BE2C (cell line): ENCODE data around the gene DNASE1.

GRCh38 chr16:2981284-2981911 lies 1.2 kb upstream of the PKMYT1 start:
- RRBS: no CpG with 5 or more reads among the region's 28 CpGs

GRCh38 chr16:3006773-3008041 lies 5.5 kb upstream of the CLDN9 start:
- RRBS: no CpG with 5 or more reads among the region's 22 CpGs

- RRBS: no CpG with 5 or more reads among the region's 9 CpGs
These were observed 5.1 kb downstream of the MMP25 start for GRCh38 chr16:3051374-3051947.

DNA sequence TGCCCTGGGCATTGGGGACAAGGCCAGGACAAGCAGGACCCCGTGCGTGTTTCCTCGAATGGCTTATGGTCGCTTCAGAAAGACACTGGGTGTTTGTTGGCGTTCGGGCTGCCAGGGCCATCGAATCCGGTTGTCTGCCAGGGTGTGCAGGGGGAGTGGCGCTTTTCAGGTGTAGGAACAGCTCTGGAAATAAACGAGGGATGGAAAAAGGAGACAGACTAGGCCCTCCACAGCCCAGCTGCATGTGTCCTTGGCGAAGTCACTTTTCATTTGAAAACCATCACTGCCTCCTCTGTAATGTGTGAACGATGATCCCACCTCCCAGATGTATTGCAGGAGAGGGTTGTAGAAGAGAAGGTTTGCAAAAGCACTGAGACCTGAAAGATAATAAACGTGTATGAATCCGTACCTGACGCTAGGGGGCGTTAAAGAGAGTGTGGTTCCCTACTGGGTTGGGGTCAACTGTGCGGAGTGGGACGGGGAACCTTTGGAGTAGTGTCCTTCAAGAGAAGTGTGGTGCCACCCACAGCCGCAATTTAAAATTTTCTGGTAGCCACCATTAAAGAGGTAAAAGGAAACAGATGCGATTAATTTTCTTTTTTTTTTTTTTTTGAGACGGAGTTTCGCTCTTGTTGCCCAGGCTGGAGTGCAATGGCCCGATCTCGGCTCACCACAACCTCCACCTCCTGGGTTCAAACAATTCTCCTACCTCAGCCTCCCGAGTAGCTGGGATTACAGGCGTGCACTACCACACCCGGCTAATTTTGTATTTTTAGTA lies 2.2 kb upstream of the ZSCAN10 start:
- RRBS: no CpG with 5 or more reads among the region's 27 CpGs

DNA sequence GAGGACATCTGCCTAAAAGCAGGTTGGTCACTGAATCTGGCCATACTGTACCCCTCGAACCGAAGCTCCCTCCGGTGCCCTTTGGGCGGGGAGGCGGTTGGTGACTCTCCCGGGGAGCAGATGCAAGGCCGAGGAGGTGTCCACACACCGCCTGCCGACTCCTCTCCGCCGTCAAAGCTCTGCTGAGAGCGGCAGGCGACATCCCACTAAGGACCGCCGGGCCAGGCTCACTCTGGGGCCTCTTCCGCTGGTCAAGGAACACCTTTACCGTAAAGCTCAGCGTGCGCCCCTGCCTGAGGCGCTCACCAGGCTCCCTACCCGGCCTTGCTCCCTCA lies 406 bp downstream of the ZNF200 start:
- RRBS: 1% methylated on average over 9 of the region's 21 CpGs

DNA sequence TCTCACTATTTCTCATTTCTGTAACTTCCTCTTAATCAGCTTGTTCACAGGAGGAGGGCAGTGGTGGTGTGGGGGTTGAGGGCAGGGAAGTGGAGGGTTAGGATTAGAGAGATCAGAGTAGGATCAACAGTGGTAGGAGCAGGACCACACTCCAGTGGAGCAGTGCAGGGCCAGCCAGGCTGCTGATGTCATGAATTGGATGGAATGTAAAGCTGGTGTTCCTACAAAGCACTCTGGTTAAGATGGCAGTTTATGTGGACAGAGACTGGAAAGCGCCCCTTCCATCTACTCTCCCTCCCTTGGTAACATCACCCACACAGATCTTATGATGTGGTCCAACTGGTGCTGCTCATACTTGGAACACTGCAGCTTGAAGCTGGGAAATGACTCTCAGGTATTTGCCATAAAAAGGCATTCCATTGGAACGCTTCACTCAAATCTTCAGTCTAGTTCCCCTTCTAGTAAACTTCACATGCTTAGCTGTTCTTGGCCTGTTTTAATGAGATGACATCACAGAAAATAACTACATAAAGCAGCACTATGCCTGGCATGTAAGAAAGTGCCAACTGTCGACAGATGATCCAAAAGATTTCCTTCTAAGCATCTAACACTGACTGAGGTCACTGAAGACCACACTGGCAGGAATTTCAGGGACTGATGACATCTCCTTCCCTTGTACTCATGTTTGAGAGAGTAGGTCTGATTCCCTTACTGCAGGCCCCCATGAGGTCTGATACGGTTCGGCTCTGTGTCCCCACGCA lies 9.2 kb downstream of the ZNF263 start:
- RRBS: no CpG with 5 or more reads among the region's 6 CpGs

- RRBS: no CpG with 5 or more reads among the region's 16 CpGs
These were observed 588 bp downstream of the NAA60 start for GRCh38 chr16:3443944-3444591.

- RRBS: no CpG with 5 or more reads among the region's 12 CpGs
These were observed 15.4 kb upstream of the NLRC3 start for GRCh38 chr16:3592510-3592998.

GRCh38 chr16:3654165-3655227 lies at the start of gene DNASE1:
TSS of gene DNASE1 (plus strand) at chr16:3654691.
- RRBS: 87% methylated on average over 5 of the region's 24 CpGs

DNA sequence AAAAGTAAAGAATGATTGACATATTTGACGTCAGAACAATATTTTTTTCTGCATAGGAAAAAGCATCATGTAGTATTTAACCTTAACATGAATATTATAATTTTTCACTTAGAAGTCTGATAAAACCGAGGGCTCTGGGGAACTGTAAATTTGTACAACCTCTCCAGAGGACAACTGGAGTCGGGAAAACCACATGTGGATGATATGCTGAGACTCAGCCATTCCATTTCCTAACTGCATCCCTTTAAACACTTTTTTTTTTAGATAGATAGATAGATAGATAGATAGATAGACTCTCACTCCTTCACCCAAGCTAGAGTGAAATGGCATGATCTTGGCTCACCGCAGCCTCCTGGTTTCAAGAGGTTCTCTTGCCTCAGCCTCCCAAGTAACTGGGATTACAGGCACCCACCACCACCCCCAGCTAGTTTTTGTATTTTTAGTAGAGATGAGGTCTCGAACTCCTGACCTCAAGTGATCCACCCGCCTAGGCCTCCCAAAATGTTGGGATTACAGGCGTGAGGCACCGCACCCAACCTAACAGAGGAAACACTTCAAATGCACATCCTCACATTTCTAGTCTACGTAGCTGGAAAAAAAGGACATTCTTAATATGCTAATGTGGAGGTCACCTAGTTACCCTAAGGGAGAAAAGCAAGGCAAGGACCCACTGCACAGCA lies 5.1 kb downstream of the DNASE1 start:
- RRBS: no CpG with 5 or more reads among the region's 9 CpGs

GRCh38 chr16:3674194-3674709 lies 19.8 kb downstream of the DNASE1 start:
- RRBS: 92% methylated on average over 1 of the region's 29 CpGs

DNA sequence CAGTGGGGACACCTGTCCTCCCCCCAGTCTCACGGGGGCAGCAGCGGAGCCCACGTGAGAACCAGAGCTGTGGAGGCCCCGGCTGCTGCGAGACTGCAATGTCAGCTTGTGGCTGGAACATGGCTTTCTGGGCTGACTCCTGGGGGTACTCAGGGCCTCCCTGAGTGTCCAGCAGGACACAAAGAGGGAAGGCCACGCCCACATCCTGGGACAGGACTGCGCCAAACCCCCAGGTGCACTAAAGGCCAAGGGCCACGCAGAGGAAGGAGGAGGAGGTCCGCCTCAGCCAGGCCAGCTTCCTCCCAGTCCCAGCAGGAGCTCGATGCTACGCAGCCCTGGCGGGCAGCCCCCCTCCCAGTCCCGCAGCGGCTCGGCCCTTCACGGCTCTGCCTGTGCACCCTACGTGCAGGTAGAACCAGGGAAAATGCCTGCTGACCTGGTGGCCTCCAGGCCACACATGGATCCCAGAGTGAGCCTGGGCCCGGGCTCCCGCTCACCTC lies 21.1 kb downstream of the DNASE1 start:
- RRBS: no CpG with 5 or more reads among the region's 19 CpGs

DNA sequence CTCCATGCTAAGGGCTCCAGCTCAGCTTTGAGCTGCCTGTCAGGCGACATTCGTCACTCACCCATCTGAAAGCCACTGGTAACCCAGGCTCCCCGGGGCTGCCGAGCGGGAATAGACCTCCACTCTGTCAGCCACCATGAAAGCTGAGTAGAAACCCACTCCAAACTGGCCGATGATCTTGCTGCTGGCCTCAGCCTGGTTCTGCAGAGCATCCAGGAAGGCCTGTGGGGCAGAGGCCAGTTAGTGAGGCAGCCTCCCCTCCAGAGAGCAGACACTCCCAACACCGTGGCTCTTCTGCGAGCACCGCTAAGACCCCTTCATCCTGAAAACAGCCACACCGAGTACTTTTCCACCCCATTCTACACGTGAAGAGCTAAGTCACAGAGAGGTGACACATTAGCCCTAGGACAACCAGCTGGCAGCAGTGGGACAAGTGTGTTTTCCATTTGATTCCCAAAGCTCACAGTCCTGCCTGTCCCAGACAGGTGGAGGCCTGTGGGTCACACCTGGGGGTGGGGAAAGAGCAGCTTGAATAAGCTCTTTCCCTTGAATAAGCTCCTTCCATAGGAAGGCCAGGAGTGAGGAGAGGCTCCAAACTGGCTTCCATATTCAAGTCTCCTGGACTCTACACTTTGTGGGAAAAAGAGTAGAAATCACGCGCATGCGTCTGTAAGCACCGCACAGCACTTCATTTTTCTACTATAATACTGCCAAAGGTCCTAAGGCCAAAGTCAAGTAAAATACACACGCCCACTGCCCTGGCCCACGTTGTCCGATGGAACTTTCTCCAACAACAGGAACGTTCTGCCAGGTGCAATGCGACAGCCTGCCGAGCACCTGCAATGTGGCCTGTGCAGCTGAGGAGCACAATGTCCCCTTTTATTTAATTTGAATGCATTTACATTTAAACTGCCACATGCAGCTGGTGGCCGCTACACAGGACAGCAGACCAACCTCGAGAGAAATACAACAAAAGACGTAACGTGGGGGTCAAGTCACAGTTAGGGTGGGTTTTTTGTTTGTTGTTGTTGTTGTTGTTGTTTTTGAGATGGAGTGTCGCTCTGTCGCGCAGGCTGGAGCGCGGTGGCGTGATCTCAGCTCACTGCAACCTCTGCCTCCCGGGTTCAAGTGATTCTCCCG lies 23.3 kb downstream of the DNASE1 start:
- RRBS: no CpG with 5 or more reads among the region's 33 CpGs

- RRBS: no CpG with 5 or more reads among the region's 20 CpGs
These were observed 1.1 kb upstream of the CREBBP start for GRCh38 chr16:3881583-3881948.

GRCh38 chr16:3998956-3999272 lies 117.3 kb downstream of the ADCY9 start:
- RRBS: no CpG with 5 or more reads among the region's 4 CpGs

DNA sequence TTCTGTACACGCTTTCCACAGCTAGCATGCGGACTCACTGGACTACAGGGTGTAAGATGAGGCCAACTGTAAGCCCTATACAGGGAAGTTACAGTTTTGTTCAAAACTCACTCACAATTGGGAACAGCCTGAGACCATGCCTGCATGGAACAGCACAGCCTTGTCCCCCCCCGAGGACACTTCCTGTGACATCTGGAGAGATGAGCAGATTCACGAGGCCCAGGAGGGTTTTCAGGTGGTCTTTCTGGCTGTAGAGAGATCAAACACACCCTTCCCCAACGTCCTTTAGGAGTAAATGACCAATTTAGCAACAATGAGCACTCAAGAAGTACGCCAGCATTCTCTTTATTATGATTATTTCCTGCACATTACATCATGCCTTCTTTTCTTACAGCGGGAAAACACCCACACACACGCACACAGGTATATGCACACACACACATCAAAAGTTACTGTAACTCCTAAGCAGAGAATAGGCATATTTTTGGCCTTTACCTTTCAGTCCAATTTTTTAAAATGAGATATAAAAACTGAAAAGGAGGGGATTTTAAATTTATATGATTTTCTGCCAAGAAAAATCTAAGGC lies 39.0 kb downstream of the ADCY9 start:
- RRBS: no CpG with 5 or more reads among the region's 8 CpGs

DNA sequence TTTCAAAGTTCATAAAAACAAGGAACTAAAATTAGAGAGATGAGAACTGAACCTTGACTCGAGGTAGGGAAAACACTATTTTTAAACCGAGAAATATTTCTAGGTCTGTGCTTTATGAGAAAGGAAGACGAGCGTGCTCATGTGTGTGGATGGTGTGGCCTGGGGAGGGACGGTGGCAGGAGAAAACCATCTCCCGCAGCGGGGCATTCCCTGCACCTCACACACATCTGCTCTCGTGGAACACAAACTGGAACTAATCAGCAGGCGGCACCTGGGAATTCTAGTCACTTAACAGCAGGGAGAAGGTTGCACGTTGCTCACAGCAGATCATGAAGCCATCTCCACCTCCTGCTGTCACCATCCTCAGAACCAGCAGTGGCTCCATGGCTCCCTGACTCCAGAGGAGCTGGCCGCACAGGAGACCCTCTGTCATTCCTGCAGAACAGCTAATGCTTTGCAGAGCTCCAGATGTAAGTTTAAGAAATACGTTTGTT lies 35.2 kb downstream of the ADCY9 start:
- RRBS: no CpG with 5 or more reads among the region's 12 CpGs

DNA sequence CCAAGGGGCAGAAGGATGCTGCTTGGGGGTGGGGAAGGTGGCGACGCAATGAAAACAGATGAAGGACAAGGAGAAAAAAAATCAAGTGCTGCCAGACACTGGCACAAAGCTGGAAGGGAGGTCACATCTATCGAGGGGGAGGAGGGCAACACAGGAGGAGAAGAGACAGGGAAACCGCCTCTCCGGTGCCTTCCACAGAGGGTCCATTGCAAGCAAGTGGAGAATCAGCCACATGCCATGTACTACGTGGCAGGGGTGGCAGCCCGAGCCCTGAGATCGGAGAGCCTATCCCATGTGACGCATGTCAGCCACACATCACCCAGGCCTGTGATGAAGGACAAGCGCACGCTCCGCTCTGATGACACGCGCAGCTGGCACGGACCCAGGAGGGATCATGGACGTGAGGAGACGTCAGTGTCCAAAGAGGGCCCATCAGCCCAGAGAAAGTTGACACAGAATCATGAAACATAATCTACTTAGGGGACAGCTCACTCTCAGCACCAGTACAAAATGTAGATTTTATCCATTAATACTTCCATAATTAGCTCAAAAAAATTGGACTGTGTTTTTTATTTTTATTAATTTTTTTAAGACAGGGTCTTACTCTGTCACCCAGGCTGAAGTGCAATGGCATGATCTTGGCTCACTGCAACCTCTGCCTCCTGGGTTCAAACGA lies 30.0 kb downstream of the ADCY9 start:
- RRBS: no CpG with 5 or more reads among the region's 18 CpGs

DNA sequence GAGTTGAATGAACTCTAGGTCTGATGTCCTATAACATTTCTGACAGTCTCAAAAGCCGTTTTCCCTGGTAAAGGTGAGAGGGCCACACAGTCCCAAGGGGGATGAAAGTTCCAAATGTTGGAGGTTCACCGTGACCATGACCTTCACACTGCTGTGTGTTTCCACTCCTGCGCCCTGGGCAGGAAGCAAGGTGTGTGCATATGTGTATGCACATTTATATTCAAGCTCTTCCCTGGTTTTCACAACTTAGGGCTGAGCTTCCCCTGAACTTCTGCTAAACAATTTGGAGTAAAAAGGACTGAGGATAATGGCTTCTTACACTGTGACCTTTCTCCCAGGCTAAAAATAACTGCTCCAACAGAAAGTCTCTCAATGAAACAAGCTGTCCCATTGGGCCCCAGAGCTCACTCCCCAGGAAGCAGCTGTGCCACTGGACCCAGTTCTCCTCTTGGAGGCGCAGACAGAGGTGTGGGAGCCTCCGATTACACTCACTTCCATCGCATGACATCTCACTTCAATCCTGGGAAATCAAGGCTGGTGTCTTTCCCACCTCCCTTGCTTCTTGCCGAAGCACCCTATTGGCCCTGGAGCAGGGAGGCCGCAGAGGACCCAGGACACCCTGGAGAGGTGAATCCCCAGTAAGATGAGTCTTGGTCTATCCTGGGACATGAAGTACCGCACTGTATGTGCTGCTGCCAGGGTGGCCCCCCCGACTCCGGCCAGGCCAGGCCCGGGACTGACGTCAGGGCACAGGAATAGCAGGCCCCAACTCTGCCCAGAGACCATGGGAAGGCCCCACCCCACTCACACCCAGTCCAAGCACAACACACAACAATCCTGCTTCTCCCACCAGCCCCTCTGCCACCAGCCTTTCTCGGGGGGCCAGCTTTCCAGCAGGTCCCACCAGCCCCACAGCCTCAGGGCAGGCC lies 29.7 kb downstream of the SRL start:
- RRBS: no CpG with 5 or more reads among the region's 14 CpGs

- RRBS: 1% methylated on average over 34 of the region's 63 CpGs
These were observed 531 bp upstream of the TFAP4 start for GRCh38 chr16:4273224-4273883.